Measurements from ENCODE around the genes GNL3L, PAGE2B, UBQLN2 and MTMR8.

DNA sequence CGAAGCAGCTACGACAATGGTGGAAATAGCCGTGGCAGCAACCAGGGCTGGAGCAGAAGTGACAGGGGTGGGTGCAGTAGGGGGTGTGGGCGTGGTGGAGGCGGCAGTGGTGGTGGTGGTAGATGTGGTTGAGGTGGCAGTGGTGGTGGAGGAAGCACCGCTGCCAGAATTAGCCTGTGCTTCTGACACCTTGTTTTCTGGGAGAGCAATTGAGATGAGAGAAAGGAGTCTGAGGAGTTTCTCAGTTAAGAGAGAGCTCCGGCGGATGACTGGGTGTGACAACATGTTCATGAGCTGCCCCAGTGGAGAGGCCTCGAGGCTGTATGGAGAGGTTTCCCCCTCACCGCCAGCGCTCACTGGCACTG lies 113.5 kb upstream of the HSD17B10 start:
- CAGE, long polyA plus RNA, result no peak
- RRBS, result no CpG with 5 or more reads among the region's 11 CpGs

- CAGE, long polyA plus RNA, result no peak
- RRBS, result no CpG with 5 or more reads among the region's 5 CpGs
These were observed 3.2 kb upstream of the PHF8 start for GRCh38 chrX:54047432-54047931.

- CAGE, long polyA plus RNA, result no peak
- RRBS, result no CpG with 5 or more reads among the region's 2 CpGs
These were observed 111.2 kb upstream of the FAM120C start for GRCh38 chrX:54294285-54294657.

- CAGE, long polyA plus RNA, result no peak
- RRBS, result no CpG with 5 or more reads among the region's 7 CpGs
These were observed 21.6 kb downstream of the FGD1 start for GRCh38 chrX:54474386-54474903.

GRCh38 chrX:54529946-54530849 lies at the start of gene GNL3L:
TSS of gene GNL3L (plus strand) at chrX:54530219.
- CAGE, long polyA plus RNA, result start-site peak on the plus strand at chrX:54530236-54530287, 258 and 465 reads in 2 replicates
- RRBS, result under 1% methylated on average over 19 of the region's 60 CpGs

GRCh38 chrX:55074972-55075353 lies at the start of gene PAGE2B:
TSS of gene PAGE2B (plus strand) at chrX:55075030.
- CAGE, long polyA plus RNA, result no peak
- RRBS, result no CpG with 5 or more reads among the region's 26 CpGs

DNA sequence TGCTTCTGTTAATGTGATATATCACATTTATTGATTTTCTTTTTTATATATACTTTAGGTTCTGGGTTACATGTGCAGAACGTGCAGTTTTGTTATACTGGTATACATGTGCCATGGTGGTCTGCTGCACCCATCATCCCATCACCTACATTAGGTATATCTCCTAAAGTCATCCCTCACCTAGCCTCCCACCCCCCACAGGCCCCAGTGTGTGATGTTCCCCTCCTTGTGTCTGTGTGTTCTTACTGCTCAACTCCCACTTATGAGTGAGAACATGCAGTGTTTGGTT lies 45.0 kb downstream of the FOXR2 start:
- CAGE, long polyA plus RNA, result no peak
- RRBS, result no CpG with 5 or more reads among the region's 1 CpG

DNA sequence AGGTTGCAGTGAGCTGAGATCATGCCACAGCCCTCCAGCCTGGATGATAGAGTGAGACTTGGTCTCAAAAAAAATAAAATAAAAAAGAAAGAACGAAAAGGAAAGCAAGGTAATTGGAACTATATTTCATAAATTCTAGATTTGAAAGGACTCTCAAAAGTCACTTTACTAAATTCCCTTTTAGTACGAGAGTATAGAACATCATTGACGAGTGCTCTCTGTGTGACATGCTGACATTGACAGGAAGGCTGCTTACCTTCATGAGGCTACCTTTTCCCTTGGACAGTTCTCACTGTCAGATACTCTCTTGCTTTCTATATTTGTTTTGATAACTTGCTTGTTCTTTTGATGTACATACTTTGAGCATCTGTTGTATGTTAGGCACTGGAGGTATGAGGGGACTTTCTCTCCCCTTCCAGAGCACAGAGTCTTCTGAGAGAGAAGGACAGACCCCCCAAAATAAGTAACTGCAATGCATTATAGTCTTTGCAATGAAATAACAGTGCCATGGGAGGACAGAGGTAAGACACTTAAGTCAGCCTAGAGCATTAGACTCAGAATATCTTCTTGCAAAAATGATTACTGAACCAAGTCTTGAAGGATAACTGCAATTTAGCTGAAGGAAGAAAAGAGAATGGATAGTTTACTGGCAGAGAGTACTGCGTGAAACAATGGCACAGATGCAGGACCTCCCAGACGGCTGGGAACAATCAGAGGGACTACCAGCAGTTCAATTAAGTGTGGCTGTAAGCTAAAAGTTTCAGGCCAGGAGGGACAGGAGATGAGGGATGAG lies 3.5 kb downstream of the RRAGB start:
- CAGE, long polyA plus RNA, result no peak
- RRBS, result no CpG with 5 or more reads among the region's 5 CpGs

GRCh38 chrX:55907866-55908535 lies 190.5 kb downstream of the RRAGB start:
- CAGE, long polyA plus RNA, result no peak
- RRBS, result 5% methylated on average over 5 of the region's 20 CpGs

GRCh38 chrX:56563279-56563928 lies at the start of gene UBQLN2:
TSS of gene UBQLN2 (plus strand) at chrX:56563627.
- CAGE, long polyA plus RNA, result no peak
- RRBS, result 1% methylated on average over 12 of the region's 54 CpGs

GRCh38 chrX:56803320-56804016 lies 74.4 kb downstream of the NBDY start:
- CAGE, long polyA plus RNA, result no peak
- RRBS, result no CpG with 5 or more reads among the region's 16 CpGs

GRCh38 chrX:56994152-56995026 lies 952 bp downstream of the SPIN3 start:
- CAGE, long polyA plus RNA, result no peak
- RRBS, result no CpG with 5 or more reads among the region's 17 CpGs

DNA sequence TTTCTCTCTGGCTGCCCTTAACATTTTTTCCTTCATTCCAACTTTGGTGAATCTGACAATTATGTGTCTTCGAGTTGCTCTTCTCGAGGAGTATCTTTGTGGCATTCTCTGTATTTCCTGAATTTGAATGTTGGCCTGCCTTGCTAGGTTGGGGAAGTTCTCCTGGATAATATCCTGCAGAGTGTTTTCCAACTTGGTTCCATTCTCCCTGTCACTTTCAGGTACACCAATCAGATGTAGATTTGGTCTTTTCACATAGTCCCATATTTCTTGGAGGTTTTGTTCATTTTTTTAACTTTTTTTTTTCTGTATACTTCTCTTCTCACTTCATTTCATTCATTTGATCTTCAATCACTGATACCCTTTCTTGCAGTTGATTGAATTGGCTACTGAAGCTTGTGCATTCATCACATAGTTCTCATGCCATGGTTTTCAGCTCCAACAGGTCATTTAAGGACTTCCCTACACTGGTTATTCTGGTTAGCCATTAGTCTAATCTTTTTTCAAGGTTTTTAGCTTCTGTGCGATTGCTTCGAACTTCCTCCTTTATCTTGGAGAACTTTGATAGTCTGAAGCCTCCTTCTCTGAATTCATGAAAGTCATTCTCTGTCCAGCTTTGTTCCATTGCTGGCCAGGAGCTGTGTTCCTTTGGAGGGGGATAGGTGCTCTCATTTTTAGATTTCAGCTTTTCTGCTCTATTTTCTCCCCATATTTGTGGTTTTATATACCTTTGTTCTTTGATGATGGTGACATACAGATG lies 31.8 kb downstream of the SPIN2B start:
- CAGE, long polyA plus RNA, result no peak
- RRBS, result no CpG with 5 or more reads among the region's 4 CpGs

DNA sequence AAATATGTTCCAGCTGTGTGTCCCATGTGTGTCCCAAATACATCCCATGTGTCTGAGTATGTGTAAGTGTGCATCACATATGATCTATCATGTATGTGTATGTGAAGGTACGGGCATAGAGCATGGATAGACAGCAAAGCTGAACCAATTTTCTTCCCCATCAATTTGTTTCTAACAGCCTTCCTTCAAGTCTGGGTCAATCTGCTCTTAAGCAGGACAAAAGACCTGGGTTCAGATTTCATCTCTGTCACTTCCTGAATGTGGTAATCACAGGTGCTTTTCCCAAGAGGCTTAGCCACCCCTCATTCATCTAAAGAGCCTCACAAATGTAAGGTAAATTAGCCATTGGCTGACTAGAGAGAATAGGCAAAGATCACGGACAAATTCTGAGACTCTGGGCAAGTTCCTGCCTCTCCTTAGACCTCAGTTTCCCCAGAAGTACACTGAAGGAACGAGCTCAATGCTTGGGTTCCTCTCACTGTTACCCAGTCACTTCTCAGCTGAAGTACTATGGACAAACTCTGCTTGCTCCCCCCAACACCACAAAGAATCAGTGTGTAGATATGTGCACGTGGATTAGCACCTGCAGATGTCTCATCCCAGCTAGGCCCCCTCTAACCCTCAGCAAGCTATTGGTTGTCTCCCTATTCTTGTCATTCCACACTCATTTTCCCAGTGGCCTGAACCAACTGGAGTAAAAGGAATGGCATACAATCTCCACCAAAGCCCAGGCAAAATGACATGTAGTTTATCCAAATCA lies 43.0 kb downstream of the ARHGEF9 start:
- CAGE, long polyA plus RNA, result no peak
- RRBS, result no CpG with 5 or more reads among the region's 4 CpGs

DNA sequence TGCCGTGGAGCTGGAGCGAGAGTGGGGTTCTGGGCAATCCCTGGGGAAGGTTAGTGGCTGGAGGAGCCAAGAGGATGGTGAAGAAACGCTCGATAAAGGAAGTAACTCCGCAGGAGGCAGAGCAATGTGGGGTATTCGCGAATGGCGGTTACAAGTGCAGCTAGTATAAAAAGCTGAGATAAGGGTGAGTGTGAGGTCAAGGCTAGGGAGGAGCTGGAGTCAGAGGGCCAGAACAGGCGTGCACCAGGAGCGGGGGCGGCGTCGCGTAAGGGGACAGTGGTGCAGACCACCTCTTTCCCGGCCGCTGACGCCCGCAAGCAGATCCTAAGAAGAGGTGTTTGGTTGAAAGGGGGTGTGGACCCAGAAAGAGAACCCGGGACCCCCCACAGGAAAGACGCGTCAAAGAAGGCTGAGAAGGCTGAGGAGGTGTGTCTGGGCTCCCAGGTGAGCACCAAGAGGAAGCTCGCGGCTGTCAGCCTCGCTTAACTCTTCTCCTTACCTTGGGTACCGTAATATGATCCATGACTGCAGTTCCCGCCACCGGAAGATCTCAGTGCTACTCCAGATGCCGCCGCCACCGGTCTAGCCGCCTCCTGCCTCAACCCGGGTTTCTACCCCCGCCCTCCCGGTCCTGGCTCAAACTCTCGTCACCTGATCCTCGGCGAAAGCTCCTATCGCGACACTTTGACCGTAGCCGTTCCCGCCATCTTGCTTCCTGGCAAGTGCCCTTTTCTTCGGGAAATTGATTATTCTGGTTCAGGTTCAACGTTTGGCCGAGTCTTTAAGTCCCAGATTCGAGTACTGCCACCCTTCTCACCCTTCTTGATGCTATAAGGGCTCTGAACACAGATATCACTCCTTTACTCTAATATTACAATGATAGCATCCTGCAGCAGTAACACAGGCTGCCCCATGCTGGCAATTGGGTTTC lies at the start of gene MTMR8:
Gene MTMR8, minus strand, starts transcription at position 612 of the 931 bp plus-strand sequence.
- CAGE, long polyA plus RNA, result no peak
- RRBS, result under 1% methylated on average over 5 of the region's 46 CpGs

DNA sequence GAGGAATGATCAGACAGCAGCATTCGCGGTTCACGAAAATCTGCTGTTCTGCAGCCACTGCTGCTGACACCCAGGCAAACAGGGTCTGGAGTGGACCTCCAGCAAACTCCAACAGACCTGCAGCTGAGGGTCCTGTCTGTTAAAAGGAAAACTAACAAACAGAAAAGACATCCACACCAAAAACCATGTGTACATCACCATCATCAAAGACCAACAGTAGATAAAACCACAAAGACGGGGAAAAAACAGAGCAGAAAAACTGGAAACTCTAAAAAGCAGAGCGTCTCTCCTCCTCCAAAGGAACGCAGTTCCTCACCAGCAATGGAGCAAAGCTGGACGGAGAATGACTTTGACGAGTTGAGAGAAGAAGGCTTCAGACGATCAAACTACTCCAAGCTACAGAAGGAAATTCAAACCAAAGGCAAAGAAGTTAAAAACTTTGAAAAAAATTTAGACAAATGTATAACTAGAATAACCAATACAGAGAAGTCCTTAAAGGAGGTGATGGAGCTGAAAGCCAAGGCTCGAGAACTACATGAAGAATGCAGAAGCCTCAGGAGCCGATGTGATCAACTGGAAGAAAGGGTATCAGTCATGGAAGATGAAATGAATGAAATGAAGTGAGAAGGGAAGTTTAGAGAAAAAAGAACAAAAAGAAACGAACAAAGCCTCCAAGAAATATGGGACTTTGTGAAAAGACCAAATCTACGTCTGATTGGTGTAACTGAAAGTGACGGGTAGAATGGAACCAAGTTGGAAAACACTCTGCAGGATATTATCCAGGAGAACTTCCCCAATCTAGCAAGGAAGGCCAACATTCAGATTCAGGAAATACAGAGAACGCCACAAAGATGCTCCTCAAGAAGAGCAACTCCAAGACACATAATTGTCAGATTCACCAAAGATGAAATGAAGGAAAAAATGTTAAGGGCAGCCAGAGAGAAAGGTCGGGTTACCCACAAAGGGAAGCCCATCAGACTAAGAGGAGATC lies 190.9 kb downstream of the ZC3H12B start:
- CAGE, long polyA plus RNA, result no peak
- RRBS, result no CpG with 5 or more reads among the region's 16 CpGs

DNA sequence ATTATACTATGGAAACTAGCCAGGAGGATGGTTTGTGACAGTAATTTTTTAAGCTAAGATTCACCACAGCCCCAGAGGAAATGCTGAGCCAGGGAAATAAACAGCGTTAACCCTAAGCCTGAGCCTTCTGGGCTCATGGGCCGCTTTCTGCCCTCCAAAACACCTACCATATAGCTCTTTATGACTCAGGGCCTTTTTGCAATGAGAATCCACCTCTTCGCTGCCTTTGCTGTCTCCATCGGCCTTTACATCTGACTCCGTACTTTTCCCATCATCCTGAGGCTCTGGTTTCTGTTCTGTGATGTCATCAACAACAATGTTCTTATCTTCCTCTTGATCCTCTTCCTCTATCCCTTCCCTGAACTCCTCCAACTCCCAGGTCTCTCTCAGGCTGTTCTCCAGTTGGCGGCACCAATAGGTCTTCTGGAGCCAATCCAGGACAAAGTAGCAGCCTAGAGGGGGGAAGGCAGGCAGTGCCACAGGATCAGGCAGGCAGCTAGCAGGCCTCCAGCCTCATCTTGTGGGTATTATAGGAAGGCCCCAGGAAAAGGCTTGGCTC lies 5.1 kb downstream of the LAS1L start:
- CAGE, long polyA plus RNA, result no peak
- RRBS, result no CpG with 5 or more reads among the region's 6 CpGs

- CAGE, long polyA plus RNA, result no peak
- RRBS, result no CpG with 5 or more reads among the region's 6 CpGs
These were observed 61.0 kb upstream of the LAS1L start for GRCh38 chrX:65595405-65596134.

DNA sequence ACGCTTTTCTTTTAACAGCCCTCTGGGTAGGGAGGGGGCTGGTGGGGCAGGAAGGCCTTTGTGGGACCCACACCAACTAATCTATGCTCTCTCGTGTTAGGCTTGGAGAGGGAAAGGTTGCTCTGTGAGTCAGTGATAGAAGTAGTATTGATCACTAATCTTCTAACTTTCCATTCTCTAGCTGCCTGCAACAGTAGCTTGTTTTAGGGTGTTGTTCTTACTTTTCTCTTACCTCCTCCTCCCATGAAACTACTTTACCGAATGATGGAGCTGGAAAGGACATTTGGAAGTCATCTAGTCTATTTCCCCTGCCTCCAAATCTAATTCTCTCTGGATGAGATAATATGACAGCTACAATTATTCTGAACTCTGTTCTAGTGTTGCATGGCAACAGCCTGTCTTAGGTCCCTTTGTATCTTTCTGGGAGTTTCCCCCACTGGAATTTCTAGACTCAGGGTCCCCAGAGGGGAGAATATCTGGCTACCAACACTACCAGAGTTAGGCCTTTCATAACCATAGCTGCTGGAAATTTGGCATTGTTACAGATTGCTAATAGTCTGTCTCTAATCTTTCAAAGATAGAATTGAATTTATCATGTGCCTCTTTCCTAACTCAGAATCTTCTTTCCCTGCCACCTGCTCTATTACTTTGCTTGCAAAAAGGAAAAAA lies 4.4 kb downstream of the MSN start:
- CAGE, long polyA plus RNA, result no peak
- RRBS, result no CpG with 5 or more reads among the region's 3 CpGs

DNA sequence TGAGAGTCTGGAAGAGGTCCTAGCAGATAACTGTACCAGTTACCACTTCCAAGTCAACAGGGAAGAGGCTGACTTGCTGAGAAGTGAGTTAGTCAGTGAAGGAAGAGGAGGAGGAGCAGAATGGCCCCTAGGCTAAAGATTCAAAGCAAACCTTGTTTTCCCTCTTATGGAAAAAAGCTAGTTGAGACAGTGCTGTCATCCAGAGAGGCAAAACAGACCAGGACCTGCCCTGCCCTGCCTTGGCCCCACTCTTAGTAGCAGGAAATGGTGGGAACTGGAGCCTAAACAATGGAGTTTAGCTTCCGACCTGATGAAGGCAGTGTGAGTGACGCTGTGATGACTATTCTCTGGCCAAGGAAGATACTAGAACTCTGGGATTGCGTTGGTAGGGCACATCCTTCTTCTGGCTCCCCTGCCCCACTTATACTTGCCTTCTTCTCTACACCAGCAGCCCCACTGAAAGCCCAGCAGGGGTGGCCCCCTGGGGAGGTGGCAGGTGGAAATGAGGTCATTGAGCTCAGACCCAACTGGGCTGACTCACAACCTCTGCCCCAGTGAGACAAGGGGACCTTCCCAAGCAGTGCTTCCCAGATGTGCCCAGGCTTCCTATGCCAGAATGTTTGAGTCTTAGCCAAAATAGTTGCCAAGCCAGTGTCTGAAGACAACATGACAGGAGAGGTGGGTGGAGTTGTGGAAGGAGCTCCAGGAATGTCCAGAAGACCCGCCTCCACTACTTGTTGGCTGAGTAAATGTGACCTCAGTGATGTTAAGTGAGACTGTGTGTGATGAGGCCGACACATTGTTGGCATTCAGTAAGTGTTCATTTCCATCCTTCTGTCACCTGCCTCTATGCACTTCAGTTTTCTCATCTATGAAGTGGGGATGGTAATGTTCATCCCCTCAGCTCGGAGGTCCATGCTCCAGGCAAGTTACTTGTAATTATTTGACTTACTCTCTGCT lies 38.8 kb downstream of the MSN start:
- CAGE, long polyA plus RNA, result no peak
- RRBS, result no CpG with 5 or more reads among the region's 6 CpGs

Data from AG04450 (cell line).